Heart (tissue), 3 donors: Measurements from ENCODE around the genes INSR, PNPLA6, PCP2, STXBP2, TRAPPC5, CLEC4M and EVI5L.

DNA sequence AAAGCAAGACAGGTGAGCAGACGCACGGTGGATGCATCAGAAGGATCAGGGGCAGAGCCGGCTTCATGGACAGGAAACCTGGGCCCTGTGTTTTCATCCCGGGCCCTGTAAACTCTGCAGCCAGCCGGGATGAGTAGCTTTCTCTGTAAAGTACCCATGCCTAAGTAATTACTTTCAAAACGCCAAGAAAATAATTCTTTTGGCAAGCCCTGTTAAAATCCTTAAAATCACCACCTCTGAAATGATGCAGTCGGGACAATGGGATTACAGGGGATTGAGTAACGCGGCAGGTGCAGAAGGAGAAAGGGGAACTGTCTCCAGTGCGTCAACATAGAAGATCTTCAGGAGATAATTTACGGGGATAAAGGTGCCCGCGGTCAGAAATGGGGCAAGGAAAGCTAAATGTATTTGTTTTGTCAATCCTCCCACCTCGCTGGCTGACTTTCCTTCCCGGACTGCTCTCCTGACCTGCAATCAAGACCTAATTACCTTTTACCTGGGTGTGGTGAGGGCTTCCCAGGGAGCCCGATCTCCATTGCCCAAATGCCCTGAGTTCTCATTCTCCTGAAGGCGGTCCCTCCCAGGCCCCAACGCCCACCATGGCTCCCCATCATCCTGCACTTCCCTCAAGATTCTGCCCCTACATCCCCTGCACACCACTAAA is 26.2 kb downstream of the INSR start:
- RAMPAGE, long total RNA, 2 experiments: no peak in any of the 2 experiments

DNA sequence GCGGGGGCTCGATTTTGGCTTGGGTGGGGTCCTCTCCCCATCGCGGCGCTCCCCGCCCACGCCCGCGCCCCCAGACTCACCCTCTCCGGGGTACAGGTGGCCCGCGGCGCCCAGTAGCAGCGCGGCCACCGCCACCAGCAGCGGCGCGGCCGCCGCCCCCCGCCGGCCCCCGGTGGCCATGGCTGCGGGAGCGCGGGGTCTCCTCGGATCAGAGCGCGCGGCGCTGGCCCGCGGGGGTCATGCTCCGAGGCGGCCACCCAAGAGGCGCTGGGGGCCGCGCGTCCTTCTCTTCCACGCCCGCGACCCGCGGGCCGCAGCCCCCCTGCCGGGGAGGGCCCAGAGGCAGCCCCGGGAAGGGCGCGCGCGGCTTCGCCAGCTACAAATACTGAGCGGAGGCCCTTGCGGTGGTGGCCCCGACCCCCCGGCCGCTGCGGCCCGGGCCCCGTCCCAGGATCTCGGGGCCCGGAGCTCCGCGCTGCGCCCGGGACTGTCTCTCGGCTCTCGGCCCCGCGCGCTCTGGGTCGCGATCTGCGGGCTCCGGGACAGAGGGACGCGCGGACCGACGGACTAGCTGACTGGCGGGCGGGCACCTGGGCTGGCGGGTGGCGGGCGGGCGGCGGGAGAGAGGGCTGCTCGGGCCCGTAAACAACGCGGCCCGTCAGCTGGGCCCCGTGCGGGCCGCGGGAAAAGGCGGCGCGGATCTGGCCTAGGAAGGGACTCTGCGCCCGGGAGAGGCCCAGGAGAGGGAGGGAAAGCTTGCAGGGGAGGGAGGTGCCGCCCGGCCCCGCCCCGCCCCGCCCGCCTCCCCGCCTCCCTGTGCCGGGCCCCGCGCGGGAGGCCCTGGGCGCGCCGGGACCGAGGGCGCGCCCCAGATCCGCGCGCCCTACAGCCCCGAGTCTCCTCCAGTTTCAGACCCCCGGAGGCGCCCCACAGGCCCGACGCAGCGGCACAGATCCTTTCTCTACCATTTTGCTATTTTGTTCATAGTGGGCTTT is at the start of gene INSR:
Gene INSR, minus strand, starts transcription at position 703 of the 995 bp plus-strand sequence.
- RAMPAGE, long total RNA, 2 experiments: no peak in any of the 2 experiments

- RAMPAGE, long total RNA, 2 experiments: no peak in any of the 2 experiments
Observed at GRCh38 chr19:7482735-7483684, 5.8 kb downstream of the PEX11G start.

GRCh38 chr19:7506356-7506854 is 9.1 kb downstream of the TEX45 start:
- RAMPAGE, long total RNA, 2 experiments: no peak in any of the 2 experiments

DNA sequence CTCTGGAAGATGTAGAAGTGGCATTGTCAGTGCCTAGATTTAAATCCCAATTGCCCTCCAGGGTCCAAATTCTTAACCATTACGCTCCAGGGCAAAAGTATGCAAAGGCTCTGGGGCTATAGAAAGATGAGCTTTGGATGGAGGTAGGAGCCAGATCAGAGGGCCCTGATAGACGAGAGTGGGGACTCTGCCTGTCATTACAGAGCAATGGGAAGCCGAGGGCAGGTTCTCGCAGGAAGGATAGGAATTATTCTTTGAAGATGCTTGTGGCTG is 664 bp upstream of the MCOLN1 start:
- RAMPAGE, long total RNA, 2 experiments: no peak in any of the 2 experiments

GRCh38 chr19:7534994-7536082 is at the start of gene PNPLA6:
TSS of gene PNPLA6 (plus strand) at chr19:7535717.
- RAMPAGE, long total RNA, 2 experiments: start-site peak on the plus strand in 1 of 2 experiments, at chr19:7535719-7535745 at its widest, 60 reads per replicate

DNA sequence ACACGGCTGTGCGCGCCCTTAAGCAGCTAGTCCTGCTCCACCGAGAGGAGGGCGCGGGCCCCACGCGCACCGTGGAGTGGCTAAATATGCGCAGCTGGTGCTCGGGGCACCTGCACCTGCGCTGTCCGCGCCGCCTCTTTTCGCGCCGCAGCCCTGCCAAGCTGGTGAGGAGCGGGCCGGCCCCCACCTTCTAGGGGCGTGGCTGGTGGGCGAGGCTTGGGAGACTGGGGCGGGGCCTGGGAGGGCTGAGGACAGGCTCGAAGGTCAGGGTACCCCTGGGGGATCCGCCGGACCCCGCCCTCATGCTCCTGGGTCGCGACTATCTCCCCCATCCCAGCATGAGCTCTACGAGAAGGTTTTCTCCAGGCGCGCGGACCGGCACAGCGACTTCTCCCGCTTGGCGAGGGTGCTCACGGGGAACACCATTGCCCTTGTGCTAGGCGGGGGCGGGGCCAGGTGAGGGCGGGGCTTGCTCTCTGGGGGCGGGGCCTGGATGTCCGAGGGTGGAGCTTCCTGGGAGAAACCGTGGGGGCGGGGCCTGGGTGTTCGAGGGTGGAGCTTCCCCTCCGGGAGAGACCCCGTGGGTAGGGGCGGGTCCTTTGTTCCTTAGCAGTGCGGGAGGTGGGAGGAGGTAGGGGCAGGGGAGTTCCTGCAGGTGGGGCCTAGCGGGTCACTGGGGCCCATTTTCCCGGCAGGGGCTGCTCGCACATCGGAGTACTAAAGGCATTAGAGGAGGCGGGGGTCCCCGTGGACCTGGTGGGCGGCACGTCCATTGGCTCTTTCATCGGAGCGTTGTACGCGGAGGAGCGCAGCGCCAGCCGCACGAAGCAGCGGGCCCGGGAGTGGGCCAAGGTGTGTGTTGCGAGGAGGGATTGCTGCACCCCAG is 19.6 kb downstream of the PNPLA6 start:
- RAMPAGE, long total RNA, 2 experiments: no peak in any of the 2 experiments

- RAMPAGE, long total RNA, 2 experiments: no peak in any of the 2 experiments
Observed at GRCh38 chr19:7612005-7612312, 16.3 kb downstream of the CAMSAP3 start.

GRCh38 chr19:7633373-7634122 is at the start of gene PCP2:
TSS of gene PCP2 (minus strand) at chr19:7633719.
- RAMPAGE, long total RNA, 2 experiments: no peak in any of the 2 experiments

- RAMPAGE, long total RNA, 2 experiments: no peak in any of the 2 experiments
Observed at GRCh38 chr19:7636653-7637308, at the start of gene STXBP2. TSS of gene STXBP2 (plus strand) at chr19:7637110.

DNA sequence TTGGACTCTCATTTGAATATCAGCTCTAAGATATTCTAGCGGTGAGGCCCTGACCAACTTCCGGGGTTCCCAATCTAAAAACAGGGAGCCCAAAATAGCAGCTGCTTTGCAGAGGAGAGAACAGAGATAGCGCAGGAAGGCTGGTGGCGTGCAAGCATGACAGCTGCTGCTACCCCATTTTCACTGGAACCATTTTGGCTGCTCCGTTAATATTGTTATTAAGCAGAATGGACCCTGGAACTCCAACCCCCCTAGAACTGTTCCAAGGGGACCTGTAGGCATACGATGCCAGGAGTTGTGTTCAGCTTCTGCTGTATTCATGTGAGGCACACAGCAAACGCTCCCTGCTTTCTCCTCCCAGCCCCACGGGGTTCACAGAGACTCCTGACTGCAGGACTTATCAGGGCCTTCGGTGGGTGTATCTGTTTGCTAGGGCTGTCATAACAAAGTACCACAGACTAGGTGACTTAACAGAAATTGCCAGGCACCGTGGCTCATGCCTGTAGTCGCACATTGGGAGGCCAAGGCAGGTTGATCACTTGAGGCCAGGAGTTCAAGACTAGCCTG is 11.5 kb downstream of the STXBP2 start:
- RAMPAGE, long total RNA, 2 experiments: no peak in any of the 2 experiments

DNA sequence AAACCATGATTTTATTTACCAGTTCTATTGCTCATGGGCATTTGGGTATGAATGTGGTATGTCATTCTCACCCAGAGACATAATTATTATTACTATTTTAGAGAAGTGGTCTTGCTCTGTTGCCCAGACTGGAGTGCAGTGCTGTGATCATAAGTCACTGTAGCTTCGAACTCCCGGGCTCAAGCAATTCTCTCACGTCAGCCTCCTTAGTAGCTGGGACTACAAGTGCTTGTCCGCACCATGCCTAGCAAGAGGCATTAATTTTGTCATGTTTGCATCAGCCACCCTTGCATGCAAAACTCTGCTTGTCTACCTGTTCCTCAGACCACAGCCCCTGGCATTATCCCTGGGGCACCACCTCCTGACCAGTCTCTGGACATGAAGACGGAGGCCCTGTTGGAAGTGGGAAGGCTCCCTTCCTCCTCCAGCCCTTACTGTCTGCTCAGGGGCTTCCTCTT is 298 bp upstream of the RETN start:
- RAMPAGE, long total RNA, 2 experiments: no peak in any of the 2 experiments

DNA sequence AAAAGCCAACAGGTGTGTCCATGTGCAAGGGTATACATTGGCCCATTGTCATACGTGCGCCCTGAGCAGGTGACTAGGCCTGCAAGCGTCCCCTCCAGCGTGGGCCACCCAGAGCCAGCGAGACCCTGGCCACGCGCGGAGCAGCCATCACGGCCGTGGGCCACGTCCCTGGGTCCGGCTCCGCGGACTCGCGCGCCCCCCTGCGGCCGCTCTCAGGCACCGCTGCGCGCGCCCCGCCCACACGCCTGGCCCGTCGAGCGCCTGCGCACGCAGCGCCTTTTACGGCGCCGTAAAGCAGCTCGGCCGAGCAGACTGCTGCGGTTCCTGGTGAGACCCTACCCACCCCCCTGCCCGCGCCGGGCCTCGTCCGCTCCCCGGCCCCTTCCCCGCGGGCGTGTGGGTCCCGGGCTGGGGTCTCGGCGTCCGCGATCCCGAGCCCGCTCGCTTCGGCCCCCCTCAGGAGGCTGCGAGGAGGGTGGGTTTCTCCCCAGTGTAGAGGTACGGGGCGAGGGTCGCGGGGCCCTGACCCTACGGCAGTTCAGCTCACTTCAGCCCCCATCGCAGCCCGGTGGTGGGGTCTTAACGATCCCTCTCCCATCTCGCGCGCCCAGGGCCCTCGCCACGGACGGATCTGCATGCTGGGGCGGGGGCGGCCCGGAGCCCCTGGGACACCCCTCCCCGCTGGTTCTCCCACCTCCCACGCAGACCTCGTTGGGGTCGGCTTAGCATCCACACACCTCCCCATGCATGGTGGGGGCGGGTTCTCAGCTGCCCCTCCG is at the start of gene TRAPPC5:
Gene TRAPPC5, plus strand, starts transcription at position 282 of the 779 bp plus-strand sequence.
- RAMPAGE, long total RNA, 2 experiments: start-site peak on the plus strand in 1 of 2 experiments, centred at position 296 of the sequence, 689 reads per replicate

DNA sequence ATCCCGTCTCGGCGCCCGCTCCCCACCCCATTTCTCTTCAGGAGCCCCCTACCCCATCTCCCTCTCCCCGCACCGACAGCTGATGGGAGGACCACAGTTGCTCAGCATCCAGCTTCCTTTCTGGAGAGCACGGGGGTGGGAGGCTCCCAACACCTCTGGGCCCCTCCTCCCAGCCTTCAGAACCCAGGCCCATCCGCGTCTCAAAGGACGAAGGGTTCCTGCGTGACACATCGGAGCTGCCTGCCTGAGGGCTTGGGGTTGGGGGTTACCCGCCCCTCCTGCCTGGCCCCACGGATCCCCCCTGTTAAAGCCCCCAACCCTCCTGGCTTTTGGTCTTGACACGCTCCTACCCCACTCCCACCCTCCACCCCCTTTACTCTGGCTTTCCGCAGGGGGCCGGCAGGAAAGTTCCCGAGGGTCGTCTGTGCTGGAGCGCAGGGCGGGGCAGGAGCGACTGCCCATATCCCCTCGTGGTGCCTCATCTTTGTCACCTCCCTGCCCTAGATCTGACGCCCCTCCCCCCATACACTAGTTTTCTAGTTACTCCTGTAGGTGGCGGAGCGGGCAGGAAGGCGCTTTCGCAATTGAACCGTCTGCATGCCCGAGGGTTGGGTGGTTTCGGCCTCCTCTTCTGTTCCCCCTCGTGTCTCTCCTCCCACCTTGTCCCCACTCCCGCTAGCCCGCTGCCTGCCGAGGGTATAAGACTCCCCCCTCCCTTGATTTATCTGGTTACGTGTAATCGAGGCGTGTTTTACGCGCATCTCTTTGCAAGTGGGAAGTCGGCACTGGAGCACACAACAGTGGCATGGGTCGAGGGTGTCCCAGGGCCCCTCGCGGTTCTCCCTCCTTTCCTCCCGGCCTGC is 929 bp downstream of the TRAPPC5 start:
- RAMPAGE, long total RNA, 2 experiments: no peak in any of the 2 experiments

- RAMPAGE, long total RNA, 2 experiments: no peak in any of the 2 experiments
Observed at GRCh38 chr19:7762908-7763483, at the start of gene CLEC4M. TSS of gene CLEC4M (plus strand) at chr19:7763243.

GRCh38 chr19:7829419-7830464 is at the start of gene EVI5L:
TSS of gene EVI5L (plus strand) at chr19:7830218.
- RAMPAGE, long total RNA, 2 experiments: no peak in any of the 2 experiments

DNA sequence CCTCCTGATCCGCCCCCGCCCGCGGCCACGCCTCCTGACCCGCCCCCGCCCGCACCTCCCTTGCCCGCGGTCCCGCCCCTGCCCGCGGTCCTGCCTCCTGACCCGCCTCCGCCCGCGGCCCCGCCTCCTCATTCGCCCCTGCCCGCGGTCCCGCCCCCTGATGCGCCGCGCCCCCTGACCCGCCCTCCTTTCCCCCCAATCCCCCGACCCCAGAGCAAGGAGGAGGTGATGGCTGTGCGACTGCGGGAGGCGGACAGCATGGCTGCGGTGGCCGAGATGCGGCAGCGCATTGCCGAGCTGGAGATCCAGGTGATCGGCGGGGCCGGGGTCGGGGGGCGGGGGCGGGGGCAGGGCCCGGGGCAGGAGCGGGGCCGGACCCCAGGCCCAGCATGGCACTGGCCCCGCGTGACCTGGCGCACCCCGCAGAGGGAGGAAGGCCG is 11.4 kb downstream of the PRR36 start:
- RAMPAGE, long total RNA, 2 experiments: no peak in any of the 2 experiments

DNA sequence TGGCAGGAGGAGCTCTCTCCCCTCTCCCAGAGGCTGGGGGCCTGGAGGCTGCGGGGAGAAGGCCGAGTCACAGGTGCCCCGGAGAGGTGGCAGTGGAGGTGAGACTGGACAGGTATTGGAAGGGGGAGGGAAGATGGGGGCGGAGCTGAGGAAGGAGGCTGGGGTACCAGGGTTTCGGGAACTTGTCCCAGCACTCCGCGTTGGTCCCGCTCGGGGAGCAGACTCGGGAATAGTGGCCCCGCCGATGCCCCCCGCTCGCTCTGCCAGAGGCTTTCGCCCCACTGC is 996 bp downstream of the PRR36 start:
- RAMPAGE, long total RNA, 2 experiments: no peak in any of the 2 experiments

- RAMPAGE, long total RNA, 2 experiments: no peak in any of the 2 experiments
Observed at GRCh38 chr19:7902987-7903757, 505 bp upstream of the MAP2K7 start.

DNA sequence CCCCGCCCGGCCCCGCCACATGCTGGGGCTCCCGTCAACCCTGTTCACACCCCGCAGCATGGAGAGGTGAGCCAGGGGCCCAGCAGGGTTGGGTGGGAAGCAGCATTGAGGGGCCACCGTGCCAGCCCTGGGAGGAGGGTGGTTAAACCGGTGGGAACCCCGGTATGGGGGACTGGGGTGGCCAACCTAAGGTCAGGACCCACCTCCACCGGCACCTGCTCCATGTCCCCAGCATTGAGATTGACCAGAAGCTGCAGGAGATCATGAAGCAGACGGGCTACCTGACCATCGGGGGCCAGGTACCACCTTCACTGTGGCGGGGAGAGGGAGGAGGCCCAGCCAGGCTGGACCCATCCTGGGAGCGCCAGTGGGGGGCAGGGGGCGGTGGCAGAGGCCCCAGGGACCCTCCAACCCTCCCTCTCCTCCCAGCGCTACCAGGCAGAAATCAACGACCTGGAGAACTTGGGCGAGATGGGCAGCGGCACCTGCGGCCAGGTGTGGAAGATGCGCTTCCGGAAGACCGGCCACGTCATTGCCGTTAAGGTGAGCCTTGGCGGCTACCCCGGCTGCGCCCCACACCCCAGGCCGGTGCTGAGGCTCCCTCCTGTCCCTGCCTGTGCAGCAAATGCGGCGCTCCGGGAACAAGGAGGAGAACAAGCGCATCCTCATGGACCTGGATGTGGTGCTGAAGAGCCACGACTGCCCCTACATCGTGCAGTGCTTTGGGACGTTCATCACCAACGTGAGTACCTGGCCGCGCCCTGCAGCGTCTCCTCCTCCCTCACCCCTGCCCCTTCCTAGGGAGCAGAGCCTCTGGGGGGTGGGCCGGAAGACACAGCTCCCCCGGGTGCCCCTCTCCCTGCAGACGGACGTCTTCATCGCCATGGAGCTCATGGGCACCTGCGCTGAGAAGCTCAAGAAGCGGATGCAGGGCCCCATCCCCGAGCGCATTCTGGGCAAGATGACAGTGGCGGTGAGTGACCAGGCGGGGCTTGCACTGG is 4.5 kb upstream of the TGFBR3L start:
- RAMPAGE, long total RNA, 2 experiments: no peak in any of the 2 experiments